ENCODE results near the gene GNPAT.

- PRO-cap, 3 experiments, result no peak in any of the 3 experiments
- RAMPAGE, long total RNA, result no peak
These were observed 74.3 kb upstream of the COG2 start for GRCh38 chr1:230567854-230568487.

- PRO-cap, 3 experiments, result no peak in any of the 3 experiments
- RAMPAGE, long total RNA, result no peak
These were observed 40.9 kb upstream of the COG2 start for GRCh38 chr1:230601261-230601928.

DNA sequence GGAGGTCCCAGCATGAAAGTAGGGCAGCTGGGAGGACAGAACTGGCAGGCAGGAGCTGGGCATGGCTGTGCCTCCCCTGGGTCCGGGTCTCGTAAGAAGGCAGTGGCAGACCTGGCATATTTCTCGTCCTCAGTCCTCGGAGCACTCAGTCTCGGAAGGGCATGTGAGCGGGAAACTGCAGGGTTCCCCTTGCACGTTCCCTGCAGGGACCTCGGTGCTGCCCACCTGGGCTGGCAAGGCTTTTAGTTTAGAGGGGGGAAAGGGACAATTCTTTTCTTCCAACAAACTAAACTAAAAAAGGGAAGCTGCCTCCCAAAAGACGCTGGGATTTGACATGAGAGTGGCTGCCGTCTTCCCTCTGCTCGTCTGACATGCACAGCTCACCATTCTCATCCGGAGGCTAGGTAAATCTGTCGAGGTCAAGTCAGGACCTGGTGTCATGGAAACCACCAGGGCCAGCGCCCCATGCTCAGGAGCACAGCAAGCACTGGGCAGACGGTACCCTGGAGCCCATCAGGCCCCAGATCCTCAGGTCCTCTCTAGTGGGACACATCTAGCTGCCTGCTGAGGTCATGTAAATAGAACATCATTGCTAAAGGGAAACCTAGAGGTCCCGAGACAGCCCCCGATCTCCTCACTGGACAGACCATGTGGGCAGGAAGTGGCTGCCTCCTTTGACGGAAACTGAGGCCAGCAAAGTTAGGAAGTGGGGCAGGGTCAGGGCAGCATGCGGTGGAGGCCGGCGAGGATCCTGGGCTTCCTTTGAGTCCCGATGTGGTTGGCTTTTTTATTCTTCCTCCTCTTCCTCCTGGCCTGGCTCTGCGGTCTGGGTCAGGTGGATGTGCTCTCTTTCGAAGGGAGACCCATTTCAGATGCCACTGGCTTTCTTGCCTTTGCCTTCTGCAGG lies 6.2 kb downstream of the AGT start:
- PRO-cap, 3 experiments, result no peak in any of the 3 experiments
- RAMPAGE, long total RNA, result no peak

- PRO-cap, 3 experiments, result no peak in any of the 3 experiments
- RAMPAGE, long total RNA, result no peak
These were observed 3.9 kb downstream of the CAPN9 start for GRCh38 chr1:230751064-230751605.

DNA sequence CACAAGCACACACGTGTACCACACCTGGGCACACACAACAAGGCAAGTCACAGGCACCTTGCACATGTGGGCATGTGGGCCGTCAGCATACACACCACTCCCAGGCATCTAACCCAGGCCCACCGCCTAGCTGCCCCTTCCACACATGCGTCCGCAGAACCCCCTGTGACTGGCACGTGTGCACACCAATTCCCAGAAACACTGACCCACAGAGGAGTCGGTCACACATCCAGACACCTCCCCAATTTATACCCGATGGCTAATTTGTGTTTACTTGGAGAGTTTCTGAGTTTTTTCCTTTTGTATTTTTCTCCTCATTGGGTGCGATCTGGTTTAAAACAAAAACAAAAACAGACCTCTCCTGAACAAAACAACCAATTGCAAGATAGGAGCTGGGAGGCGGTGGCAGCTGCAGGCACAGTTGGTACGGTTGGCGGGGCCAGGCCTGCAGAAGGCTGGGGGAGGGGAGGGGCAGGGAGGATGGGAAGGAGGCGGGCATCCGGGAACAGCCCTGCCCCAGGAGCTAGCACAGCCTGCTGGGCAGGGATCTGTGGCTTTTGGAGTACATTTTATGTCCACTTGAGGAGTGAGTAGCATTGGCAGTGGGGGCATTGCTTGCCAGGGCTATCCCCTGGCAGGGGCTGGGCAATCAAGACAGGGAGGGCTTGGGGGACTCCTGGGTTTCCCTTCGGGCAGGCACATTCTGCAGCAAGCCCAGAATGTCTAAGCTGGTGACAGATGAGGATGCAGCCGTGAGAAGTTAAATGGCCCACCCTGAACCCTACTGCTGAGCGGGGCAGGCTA lies 5.1 kb downstream of the CAPN9 start:
- PRO-cap, 3 experiments, result peak in 2 of 3 experiments; most common plus-strand start position 450 of the sequence (in 1); most common minus-strand start position 165 of the sequence (in 1)
- RAMPAGE, long total RNA, result no peak

DNA sequence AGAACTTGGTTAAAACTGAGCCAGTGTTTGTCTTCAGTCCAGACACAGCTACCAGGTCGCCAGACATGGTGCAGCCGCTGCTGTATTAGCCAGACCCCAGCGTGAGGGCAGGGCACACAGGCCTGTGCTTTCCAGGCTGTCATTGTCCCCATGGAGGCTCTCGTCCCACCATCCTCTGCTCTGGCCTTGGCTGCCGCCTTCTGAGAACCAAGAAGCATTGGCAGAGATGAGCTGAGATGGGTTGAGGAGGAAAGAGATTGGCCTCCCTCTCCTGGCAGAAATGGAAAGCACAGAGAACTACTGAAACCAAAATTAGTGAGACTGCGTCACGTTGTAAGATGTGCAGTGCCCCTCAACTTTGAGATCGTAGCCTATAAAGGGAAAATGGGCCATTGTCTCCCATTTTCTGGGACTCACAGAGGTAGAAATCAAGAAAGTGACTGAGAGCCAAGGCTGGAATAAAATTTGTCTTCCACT lies 25.9 kb downstream of the CAPN9 start:
- PRO-cap, 3 experiments, result peak in 3 of 3 experiments; most common minus-strand start position 202 of the sequence (in 3)
- RAMPAGE, long total RNA, result no peak

- PRO-cap, 3 experiments, result peak in 1 of 3 experiments; most common plus-strand start chr1:230807356 (in 1)
- RAMPAGE, long total RNA, result no peak
These were observed 59.8 kb downstream of the CAPN9 start for GRCh38 chr1:230806828-230807511.

DNA sequence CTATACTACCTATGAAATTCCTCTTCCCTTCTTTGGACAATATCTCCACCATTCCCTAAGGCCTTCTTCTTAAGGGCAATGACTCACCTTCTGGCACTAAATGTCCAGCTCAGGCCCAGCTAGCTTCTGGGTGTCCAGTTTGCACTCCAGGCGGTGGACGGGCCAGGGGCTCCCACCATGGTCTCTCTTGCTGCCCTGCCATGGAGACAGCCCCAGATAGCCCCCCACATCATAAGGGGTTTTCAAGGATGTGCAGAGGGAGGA lies 43.8 kb downstream of the C1orf198 start:
- PRO-cap, 3 experiments, result no peak in any of the 3 experiments
- RAMPAGE, long total RNA, result no peak

GRCh38 chr1:230835038-230835237 lies 33.4 kb downstream of the C1orf198 start:
- PRO-cap, 3 experiments, result no peak in any of the 3 experiments
- RAMPAGE, long total RNA, result no peak

GRCh38 chr1:230869467-230870017 lies 1.2 kb upstream of the C1orf198 start:
- PRO-cap, 3 experiments, result no peak in any of the 3 experiments
- RAMPAGE, long total RNA, result no peak

GRCh38 chr1:230977144-230977816 lies 1.4 kb downstream of the TTC13 start:
- PRO-cap, 3 experiments, result no peak in any of the 3 experiments
- RAMPAGE, long total RNA, result no peak

GRCh38 chr1:231018847-231019475 lies 21.1 kb downstream of the FAM89A start:
- PRO-cap, 3 experiments, result no peak in any of the 3 experiments
- RAMPAGE, long total RNA, result no peak

DNA sequence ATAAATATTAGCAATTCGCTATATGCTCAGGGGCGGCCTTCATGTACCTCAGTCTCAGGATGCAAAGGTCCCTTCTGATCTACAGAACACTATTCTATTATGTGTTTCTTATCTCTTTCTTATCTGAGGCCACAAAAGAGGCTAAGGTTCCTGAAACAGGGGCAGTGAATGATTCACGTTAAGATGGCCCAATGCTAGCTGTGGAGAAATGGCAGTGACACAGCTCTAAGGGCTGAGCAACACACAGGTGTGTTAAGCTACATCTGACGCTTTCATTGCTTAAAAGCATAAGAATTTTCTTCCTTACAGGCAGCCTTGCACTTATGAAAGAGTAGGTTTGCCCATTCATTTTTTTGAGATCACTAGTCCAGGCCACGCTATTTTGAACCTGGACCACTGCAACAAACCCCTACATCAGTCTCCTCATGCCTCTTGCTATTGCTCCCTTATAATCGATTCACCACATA lies 6.8 kb downstream of the C1orf131 start:
- PRO-cap, 3 experiments, result no peak in any of the 3 experiments
- RAMPAGE, long total RNA, result no peak

- PRO-cap, 3 experiments, result peak in 3 of 3 experiments; most common plus-strand start chr1:231241223 (in 3); most common minus-strand start chr1:231241166 (in 1)
- RAMPAGE, long total RNA, result start-site peak on the plus strand at chr1:231241205-231241286, 420 and 315 reads in 2 replicates
These were observed at the start of gene GNPAT for GRCh38 chr1:231240991-231241949. Gene GNPAT (plus strand): TSS chr1:231241212.

DNA sequence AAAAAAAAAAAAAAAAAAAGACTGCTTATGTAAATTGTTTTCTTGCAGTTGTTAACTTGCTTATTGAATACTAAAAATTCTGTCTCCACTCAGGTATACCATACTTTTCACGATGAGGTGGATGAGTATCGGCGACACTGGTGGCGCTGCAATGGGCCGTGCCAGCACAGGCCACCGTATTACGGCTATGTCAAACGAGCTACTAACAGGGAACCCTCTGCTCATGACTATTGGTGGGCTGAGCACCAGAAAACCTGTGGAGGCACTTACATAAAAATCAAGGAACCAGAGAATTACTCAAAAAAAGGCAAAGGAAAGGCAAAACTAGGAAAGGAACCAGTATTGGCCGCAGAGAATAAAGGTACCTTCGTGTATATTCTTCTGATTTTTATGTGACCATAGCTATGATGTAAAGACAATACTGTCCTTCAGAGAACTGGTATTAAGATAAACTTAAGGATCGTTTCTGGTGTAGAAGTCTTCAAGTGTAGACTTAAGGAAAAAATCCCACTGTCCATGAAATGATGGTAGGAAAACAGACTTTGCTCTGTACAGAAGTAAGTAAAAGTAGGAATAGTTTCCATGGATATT lies 13.2 kb downstream of the SPRTN start:
- PRO-cap, 3 experiments, result no peak in any of the 3 experiments
- RAMPAGE, long total RNA, result no peak

DNA sequence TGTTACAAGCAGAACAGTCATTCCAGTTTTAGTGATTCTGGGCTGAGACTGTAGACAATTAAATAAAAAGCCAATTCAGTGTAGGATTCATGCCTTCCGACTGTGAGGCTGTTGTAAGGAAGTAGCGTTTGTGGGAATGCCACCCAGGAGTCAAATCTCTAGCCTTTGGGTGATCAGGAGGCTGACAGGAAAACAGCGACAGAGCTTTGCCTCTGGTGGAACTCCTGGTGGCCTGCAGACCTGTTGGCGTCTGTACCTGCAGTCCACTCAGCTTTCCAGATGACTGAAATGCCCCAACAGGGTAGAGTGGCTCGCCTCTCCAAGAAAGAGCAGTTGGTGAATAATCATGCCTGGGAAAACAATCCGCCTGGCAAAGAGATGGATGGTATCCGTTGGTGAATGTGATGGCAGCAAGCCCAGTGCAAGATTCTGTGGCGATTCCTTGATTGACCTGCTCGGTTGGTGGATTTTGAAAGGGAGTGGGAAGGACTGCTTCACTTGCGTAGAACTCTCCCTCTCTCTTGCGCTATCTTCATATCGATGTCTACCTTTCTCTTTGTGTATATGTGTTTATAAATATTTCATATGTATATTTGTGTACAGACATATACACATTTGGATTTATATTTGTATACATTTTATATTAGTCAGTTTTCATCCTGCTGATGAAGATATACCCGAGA lies 58.2 kb downstream of the DISC1 start:
- PRO-cap, 3 experiments, result no peak in any of the 3 experiments
- RAMPAGE, long total RNA, result no peak

GRCh38 chr1:231777799-231778711 lies 151.5 kb downstream of the DISC1 start:
- PRO-cap, 3 experiments, result no peak in any of the 3 experiments
- RAMPAGE, long total RNA, result no peak

DNA sequence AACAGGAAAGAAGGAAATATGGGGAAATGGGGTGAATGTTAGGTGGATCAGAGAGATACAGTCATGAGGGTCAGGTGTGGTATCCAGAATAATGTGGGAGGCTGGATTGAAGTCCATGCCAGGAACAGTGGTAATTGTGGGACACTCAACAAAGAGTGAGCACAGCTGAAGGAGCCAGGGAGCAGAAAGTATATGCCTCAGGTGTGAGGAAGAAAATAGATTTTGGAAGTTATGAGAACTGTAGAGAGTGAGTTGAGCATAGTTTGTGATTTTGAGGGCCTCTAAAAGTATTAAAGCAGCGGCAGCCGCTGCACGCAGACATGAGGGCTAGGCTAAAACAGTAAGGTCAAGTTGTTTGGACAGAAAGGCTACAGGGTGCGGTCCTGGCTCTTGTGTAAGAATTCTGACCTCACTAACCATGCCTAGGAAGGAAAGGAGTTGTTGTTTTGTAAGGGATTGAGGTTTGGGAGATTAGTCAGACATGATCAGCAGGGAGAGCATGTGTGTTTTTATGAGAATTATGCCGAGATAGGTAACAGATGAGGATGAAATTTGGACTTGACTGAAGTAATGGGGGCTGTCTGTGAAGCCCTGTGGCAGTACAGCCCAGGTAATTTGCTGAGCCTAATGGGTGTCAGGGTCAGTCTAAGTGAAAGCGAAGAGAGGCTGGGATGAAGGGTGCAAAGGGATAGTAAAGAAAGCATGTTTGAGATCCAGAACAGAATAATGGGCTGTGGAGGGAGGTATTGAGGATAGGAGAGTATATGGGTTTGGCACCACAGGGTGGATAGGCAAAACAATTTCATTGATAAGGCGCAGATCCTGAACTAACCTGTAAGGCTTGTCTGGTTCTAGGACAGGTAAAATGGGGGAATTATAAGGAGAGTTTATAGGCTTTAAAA lies 205.6 kb downstream of the DISC1 start:
- PRO-cap, 3 experiments, result no peak in any of the 3 experiments
- RAMPAGE, long total RNA, result no peak

GRCh38 chr1:231929170-231929683 lies 302.6 kb downstream of the DISC1 start:
- PRO-cap, 3 experiments, result no peak in any of the 3 experiments
- RAMPAGE, long total RNA, result no peak

GRCh38 chr1:231990320-231991052 lies 363.9 kb downstream of the DISC1 start:
- PRO-cap, 3 experiments, result no peak in any of the 3 experiments
- RAMPAGE, long total RNA, result no peak

Data from cerebellum (tissue), 5 donors.